ENCODE measurements around the genes SPECC1L and SGSM1.

DNA sequence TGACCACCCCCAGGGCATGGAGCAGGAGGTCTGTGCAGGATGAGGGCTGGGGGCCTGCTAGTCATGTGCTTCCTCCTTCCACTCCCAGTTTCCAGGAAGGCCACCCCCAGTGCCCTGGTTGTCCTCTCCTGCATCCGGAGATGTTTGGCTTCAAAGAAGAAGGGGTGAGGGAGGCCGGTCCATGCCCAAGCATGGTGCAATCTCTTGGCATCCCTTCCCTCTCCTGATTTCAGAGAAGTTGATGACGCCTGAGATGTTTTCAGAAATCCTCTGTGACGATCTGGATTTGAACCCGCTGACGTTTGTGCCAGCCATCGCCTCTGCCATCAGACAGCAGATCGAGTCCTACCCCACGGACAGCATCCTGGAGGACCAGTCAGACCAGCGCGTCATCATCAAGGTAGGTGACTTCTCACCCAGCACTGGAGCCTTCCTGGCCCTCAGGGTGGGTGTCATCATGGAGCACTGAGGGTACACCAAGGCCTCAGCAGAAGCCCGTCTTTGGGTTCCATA is 22.2 kb downstream of the DERL3 start:
- PRO-cap = no peak

- PRO-cap = no peak
Measured at GRCh38 chr22:23847776-23848628, 9.2 kb upstream of the DERL3 start.

DNA sequence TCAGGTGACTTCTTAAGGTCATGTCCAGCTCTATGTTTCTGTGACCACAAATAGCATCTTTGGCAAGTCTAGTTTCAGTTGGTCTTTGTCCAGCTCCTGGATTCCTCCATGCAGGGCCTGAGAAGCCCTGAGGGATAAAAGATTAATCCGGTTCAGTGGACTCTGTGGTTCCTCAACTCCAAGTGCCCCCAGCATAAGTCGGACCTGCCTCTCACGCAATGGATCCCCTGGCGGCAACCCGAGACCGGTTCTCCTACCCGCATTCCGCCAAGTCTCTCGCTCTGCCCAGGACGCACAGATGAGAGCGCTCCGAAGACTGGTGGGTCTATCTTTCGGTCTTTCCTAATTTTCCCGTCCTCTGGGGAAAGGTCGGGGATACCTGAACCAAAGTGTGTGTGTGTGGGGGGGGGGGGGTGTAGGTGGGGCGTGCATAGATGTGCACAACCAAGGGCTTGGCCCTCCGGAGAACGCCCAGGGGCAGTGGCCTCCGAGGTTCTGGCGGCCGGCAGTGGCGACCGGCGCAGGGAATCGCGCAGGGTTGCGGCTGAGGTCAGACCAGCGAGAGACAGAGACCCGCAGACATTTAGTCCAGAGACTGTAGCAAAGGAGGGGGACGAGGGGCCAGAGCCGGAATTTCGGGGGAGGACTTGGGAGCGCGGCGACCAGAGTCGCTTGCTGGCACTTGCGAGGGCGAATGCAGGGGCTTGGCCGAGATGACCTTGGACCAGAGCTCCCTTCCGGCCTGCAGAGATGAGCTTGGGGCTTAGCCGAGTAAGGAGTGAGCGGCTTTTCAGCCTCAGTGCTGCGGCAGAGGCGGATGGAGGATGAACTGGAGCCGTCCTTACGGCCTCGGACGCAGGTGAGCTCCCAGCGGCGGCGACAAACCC is 759 bp upstream of the SLC2A11 start:
- PRO-cap = no peak

- PRO-cap = unidirectional peak, minus-strand start at chr22:23909541
Measured at GRCh38 chr22:23909265-23909677, 15.1 kb downstream of the MIF start.

DNA sequence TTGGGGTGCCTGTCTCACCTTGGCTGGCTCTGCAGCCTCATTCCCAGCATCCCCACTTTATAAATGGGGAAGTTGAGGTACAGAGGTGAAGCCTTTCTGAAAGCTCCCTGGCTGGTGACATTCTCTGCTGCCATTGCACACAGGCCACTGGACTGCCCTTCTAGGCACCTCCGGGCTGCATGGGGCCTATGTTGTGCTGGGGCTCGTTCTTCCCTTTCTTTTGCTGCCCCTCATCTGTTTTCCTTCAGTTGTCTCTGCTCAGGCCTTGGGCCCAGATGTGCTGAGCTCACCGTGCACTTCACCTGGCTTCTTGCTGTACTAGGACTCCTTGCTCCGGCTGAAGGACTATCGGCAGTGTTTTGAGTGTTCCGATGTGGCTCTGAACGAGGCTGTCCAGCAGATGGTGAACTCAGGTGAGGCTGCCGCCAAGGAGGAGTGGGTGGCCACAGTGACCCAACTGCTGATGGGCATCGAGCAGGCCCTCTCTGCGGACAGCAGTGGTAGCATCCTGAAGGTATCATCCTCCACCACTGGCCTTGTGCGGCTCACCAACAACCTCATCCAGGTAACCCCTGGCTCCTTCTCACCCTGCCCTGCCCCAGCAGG is 59.5 kb downstream of the CABIN1 start:
- PRO-cap = no peak

DNA sequence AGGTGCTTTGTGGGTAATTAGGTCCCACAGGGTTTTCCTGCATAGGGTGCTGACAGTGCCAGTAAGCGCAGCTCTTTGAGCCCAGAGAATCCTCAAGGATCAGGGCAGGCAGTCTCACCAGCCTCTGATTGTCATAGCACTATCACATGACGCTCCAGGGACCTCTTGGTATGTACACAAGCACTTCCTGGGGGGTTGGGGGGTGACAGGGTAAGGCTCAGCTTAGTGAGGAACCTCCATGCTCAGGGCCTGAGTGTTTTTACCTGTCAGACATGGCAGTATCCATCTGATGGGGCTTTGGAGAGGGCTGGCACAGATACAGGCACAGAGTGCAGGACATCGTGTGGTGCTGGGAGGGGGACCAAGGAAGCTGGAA is 27.9 kb upstream of the SUSD2 start:
- PRO-cap = no peak

DNA sequence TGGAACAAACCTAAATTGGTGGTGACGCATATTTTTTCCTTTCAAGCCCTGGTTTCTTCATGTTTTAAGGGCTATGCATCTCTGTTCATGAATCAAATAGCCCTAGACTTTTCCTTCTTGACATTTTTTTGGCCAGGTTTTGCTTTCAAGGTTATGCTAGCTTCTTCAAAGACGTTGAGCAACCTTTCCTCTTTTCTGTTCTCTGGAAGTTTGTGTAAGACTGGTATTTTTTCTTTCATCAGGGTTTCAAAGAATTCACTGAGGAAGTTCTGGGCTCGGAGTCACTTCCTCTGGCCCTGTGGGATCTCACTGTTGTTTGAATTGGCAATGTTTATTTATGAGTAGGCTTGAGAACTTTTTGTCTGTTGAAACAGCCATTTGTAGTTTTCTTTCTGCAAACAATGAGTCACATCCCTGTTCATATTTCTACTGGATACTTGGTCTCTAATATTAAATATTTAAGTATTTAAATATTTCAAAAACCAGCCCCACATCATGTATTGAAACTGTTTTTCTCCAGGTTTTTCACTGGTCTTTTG is 26.7 kb downstream of the SUSD2 start:
- PRO-cap = bidirectional peak, plus-strand start at position 383 of the sequence, minus-strand start at position 311 of the sequence

DNA sequence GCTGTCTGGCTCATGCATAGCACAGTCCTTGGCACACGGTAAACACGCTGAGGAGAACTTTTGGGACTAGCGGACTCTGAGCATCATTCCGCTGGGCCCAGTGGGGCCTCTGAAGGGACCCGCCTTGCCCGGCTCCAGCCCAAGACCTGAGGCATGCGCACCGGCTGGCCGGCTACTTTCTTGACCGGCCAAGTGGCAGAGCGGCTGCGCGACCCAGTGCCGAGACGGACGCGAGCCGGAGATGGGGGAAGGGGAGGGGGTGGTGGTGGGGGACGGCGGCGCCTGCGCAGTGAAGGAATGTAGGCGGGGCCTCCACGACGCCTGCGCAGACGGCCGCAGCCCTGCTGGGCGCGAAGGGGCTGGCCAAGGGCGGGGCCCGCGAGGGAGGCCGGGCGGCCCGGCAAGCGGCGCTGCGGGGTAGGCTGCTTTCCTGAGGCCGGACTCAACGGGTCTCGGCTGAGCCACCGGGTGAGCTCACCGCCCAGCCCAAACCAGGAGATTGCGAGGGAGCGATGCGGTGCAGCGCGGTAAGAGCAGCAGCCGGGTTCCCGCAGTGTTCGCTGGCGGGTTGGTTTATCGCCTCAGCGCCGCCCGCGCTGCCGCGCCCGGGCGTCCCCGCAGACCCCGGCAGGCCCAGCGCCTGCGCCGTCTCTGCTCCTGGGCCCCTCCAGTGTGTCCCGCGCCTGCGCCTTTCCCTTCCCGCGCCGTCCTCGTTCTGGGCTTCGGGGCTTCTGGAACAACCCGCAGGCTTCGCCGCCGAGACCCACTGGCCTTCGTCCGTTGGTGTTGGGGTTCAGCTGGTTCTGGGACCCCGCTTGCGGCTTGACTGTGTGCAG is at the start of gene SPECC1L:
SPECC1L (plus strand) TSS at position 375 of the 836 bp plus-strand sequence.
- PRO-cap = bidirectional peak, plus-strand start at position 707 of the sequence, minus-strand start at position 631 of the sequence

- PRO-cap = no peak
Measured at GRCh38 chr22:24390567-24390801, 36.9 kb upstream of the ADORA2A start.

DNA sequence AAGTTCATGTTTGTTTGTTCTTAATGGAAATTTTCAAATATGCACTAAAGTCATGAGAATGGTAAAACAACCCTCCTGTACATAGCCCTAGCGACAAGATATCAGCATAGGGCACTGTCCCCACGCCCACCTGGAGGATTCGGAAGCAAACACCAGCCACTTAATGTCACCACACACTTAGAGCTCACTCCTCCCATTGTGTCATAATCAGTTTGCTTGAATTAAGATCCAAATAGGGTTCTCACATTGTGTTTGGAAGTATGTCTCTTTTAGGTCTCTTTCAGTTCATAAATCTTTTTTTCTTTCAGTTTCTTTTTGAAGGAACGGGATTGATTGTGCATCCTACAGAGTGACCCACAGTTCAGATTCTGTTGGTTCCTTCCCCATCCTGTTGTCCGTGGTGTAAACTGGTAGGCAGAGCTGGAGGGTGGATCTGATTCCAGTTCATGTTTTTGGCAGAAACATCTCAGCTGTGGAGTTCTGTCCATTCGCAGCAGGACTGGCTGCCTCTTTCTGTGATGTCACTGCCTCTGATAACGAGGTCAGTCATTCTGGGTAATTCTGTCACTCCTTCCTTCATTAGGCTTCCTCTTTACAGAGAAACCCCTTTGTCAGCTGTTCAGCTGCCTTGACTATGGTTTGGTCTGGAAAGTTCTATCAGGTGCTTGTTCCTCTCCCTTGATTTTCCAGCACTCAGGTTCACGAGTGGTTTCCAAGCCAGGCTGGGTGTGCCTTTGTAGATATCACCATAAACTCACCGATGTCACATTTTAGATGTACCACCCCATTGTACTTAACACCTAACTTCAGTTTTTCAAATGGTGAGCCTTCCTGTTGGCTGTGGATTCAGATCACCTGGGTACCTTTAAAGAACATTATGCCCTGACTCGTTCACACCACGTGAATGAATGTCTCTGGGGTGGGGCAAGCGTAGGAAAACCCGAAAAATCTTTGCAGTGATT is 26.2 kb upstream of the ADORA2A start:
- PRO-cap = no peak

DNA sequence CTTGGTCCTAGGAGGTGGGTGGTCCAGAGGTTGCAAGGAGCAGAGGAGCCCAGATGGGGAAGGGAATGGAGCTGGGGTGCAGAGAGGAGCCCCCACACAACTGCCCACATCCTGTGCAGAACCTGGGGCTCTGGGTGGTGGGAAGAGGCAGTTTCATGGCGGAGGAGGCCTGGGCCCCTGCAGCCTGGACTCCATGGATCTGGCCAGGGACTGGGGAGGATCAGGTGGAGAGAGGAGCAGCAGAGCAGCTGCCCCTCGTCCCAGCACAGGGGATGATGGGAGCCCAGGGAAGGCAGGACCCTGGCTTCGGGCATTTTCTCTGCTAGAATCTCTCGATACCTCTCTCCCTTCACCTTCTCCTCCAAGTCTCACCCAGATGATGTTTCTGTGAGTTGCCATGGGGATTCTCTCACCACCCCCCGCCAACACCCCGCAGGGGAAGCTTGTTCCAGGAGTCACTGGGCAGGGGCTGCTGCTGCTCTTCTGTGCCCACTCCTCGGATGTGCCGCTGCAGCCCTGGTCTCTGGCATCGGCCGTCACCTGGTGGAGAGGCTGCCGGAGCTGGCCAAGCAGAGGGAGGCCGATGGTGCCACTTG is 800 bp upstream of the ADORA2A start:
- PRO-cap = no peak

- PRO-cap = no peak
Measured at GRCh38 chr22:24506948-24507493, 11.9 kb downstream of the UPB1 start.

DNA sequence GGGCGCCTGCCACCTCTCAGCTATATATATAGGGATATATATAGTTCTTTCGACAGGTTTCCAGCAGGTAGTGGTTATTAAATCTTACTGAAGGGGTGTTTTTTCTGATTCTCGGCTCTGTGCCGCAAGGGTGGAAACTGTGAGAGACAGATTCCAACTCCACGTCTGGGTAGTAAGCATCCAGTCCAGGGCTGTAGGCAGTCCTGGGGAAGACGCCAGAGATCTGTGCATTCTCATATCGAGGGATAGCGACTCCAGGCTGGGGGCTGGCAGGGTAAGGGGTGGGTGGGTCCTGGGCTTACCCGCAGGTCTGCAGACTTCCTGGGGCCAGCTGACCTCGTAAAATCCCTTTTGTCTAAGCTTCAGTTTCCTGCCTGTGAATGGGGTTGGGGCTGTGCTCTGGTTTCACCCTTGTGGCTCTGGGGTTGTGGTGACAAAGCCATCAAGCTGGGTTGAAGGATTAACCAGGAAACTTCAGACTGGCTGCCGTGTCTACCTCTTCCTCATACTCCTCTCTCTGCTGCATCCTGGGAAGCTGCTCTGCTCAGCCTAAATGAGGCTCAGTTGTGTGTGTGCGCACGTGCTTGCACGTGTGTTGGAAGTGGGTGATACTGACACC is 1.0 kb downstream of the GGT1 start:
- PRO-cap = no peak

- PRO-cap = no peak
Measured at GRCh38 chr22:24631479-24631996, 28.5 kb downstream of the GGT1 start.

DNA sequence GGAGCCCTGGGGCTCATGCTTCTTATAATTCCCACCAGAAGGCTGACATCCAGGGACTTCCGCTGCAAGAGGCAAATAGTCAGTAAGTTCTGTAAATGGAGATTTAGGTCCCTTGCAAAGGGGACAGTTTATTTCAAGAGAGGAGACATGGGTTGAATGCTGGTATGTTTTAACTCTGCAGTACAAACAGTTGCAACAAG is 73.8 kb downstream of the PIWIL3 start:
- PRO-cap = no peak

- PRO-cap = no peak
Measured at GRCh38 chr22:24728819-24729434, 45.6 kb downstream of the PIWIL3 start.

DNA sequence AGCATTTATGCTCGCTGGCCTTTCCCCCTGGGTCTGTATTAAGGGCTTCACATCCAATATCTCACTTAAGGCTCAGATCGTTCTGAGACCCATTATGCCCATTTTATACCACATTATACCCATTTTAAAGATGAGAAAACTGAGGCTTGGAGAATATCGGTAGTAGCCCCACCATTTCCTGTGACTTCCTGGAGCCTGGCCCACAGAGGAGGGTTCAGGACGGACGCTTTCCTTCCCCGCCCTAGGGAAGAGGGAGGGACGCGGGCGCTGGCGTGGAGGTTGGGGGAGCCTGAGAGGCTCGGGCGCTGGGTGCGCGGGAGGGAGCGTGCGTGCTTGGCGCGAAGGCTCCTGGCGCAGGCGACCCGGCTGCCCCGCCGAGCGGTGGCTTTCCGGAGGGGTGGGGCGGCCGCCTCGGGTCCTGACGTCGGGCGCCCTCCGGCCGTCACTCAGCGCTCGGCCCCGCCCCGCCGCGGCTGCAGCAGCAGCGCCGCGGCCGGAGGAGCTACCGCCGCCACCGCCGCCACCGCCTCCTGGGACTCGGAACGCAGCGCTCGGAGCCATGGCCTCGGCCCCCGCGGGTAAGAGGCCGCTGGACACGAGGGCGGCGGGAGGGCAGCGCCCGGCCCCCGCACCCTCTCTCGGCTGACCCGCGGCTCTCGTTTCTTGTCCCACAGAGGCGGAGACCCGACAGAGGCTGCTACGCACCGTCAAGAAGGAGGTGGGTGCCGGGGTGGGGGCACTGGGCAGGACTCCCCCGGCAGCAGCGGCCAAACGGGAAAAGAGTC is at the start of gene SGSM1:
SGSM1 (plus strand) TSS at position 445 of the 785 bp plus-strand sequence.
- PRO-cap = no peak

- PRO-cap = no peak
Measured at GRCh38 chr22:24894973-24895327, 51.5 kb downstream of the LHFPL7 start.

- PRO-cap = no peak
Measured at GRCh38 chr22:24953880-24954207, 1.3 kb downstream of the KIAA1671 start.

GRCh38 chr22:24965913-24966849 is 13.7 kb downstream of the KIAA1671 start:
- PRO-cap = no peak